Panc1 (cell line): ENCODE data around the gene CDK10.

DNA sequence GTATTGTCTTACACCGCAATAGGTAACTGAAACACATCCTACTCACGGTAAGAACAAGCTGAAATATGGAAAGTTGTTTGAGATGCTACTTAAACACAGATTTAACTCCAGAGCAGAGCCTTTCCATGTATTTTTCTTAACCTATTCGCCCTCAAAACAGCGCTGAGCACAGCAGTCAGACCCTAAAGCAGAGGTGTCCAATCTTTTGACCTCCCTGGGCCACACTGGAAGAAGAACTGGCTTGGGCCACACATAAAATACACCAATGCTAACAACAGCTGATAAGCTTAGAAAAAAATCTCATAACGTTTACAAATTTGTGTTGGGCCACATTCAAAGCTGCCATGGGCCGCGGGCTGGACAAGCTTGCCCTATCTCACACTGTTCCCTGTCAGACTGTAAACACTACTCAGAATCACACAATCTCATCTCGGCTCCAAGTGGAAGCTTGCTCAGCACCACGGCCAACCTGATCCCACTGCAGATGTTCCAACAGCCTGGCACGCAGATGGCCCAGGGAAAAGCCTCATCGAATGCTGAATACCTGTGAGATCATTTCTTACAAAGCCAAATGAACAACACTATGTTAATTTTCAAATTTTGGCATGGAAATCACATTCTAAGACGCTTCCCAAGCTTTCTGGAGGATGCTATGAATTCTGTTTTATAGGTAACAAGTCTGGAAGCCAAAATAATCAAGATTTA lies 125.8 kb downstream of the ANKRD11 start:
- RRBS, 2 experiments: no CpG with 5 or more reads among the region's 12 CpGs

DNA sequence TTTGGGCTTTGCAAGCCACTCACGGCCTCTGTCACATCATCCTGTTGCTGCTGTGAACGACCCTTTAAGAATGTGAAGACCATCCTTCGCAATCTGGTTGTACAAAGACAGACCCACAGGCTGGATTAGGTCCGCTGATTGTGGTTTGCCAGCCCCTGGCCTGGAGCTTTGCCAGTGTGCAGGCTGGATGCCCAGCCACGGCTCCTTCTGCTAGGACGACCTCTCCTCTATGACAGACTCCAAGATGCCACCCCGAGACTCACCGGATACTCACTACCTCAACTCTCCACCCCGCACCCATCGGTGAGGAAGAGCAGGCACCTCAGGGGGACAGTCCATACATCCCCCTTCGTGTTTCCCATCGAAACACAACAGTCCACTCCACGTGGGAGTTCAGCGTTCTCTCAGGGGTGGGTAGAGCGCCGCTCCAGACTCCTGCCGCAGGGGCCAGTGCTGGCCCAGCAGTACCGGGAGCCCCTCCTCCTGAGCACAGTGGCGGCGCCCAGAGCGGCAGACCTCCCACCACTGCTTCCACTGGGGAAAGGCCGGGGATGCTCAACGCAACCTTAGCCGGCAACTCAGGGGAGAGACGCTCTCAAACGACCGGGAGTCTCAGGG lies 123.4 kb downstream of the ANKRD11 start:
- RRBS, 2 experiments: 85 to 90% methylated on average over 4 of the region's 27 CpGs

GRCh38 chr16:89371632-89372127 lies 118.7 kb downstream of the ANKRD11 start:
- RRBS, 2 experiments: 93 to 94% methylated on average over 3 to 7 of the region's 15 CpGs

GRCh38 chr16:89379523-89380009 lies 110.8 kb downstream of the ANKRD11 start:
- RRBS, 2 experiments: no CpG with 5 or more reads among the region's 11 CpGs

DNA sequence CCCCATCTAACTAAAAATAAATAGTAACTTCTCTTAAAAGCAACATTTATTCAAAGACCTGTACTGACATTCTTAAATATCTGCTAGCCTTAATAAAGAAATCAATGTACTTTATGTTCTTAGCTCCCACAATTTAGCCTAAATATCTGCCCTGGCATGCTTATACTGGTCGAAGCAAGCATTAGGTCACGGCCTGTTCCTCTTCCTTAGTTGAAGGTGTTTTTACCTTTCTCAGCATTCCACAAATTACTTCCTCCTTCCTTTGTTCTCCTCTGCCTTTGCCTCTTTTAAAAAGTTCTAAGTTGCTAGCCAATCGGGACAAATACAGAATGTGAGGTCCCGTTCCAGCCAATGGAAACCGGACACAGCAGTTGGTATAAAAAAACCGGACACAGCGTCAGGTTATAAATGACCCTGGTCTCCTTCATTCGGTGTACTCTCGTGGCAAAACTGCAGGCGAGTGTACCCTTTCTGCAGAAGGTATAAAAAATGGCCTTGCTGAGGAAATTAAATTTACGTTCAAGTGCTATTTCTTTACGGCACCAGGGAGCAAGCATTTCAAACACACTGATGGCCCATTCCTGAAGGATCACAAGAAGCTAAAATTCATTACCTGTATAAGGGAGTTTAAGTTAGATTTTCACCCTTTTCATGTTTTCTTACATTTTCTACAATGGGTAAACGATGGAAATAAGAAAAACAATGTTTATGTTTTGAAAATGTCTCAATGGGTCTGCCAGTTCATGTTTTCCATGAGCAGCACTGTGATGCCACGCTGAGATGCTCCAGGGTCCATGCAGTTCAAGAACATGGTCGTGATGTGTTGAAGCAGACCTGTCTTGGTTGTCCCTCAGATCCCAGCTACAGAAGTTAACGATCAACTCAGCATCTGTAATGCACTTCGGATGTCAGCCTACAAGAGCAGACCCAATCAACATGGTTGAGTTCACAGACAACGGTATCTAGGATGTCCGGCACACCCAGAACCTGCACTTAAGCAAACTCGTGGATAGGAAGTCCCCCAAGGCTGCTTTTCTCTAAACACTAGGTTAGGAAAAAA lies 98.3 kb downstream of the ANKRD11 start:
- RRBS, 2 experiments: no CpG with 5 or more reads among the region's 20 CpGs

GRCh38 chr16:89398851-89399375 lies 91.4 kb downstream of the ANKRD11 start:
- RRBS, 2 experiments: no CpG with 5 or more reads among the region's 9 CpGs

DNA sequence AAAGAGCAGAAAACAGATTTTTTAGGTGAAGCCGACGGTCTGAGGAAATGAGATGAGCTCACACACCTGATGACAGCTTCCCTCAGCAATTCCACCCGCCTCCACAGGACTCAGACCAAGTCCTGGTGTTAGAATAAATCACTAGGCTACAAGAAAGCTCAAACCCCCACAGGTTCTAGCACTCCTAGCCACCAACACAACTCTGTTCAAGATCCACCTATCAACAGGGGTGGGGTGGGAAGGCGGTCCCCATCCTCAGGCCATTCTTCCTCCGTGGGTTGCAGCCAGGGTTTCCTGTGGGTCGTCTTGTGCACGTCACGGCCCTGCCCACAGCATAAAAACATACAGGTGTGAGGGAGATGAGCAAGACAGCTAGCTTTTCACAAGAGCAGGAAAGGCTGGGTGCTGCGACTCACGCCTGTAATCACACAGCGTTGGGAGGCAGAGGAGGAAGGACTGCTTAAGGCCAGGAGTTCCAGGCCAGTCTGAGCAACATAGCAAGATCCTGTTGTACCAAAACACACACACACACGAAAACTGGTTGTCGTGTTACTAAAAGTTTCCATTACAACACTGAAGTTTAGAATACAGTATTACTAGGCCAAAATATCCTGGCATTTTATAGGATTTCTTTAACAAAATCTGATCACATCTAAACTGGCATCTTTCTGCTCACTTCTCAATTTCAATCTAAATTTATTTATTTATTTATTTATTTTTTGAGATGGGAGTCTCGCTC lies 81.1 kb downstream of the ANKRD11 start:
- RRBS, 2 experiments: no CpG with 5 or more reads among the region's 14 CpGs

DNA sequence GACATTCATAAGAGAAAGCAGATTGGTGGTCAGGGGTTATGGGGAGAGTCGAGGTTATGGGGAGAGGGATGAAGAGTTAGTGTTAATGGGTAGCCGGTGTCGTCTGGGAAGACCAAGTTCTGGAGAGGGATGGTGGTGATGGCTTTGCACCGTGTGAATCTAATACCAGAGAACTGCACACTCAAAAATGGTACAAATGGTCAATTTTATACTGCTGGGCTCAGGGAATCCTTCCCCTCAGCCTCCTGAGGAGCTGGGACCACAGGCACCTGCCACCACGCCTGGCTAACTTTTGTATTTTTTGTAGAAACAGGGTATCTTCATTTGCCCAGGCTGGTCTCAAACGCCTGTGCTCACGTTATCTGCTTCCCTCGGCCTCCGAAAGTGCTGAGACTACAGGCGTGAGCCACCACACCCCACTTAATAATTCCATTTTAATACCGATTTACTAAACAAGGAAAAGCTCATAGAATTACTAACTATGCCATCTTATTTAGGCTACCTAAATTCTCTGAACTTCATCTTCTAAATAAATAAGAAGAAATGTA lies 29.1 kb downstream of the ANKRD11 start:
- RRBS, 2 experiments: no CpG with 5 or more reads among the region's 11 CpGs

DNA sequence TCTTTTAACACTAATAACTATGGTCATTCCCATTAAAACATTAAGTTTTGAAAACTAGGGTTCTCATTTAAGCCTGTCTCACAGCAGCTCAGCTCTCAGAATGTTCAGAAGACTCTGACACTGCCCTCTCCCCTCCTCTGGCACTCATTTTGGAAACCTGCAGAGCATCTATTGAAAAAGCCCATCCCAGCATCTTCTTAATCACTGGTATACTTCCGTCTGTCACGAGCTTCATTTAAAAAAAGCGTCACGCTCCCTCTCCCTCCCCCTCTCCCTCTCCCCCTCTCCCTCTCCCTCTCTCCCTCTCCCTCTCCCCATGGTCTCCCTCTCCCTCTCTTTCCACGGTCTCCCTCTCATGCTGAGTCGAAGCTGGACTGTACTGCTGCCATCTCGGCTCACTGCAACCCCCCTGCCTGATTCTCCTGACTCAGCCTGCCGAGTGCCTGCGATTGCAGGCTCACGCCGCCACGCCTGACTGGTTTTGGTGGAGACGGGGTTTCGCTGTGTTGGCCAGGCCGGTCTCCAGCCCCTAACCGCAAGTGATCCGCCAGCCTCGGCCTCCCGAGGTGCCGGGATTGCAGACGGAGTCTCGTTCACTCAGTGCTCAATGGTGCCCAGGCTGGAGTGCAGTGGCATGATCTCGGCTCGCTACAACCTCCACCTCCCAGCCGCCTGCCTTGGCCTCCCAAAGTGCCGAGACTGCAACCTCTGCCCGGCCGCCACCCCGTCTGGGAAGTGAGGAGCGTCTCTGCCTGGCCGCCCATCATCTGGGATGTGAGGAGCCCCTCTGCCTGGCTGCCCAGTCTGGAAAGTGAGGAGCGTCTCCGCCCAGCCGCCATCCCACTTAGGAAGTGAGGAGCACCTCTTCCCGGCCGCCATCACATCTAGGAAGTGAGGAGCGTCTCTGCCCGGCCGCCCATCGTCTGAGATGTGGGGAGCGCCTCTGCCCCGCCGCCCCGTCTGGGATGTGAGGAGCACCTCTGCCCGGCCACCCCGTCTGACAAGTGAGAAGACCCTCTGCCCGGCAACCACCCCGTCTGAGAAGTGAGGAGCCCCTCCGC lies 28.3 kb downstream of the ANKRD11 start:
- RRBS, 2 experiments: no CpG with 5 or more reads among the region's 49 CpGs

GRCh38 chr16:89474405-89475160 lies 15.8 kb downstream of the ANKRD11 start:
- RRBS, 2 experiments: 56 to 88% methylated on average over 1 of the region's 6 CpGs

DNA sequence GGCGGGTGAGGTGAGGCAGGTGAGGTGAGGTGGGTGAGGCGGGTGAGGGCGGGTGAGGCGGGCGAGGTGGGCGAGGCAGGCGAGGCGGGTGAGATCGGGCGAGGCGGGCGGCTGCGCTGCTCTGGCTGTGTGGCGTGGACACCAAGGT lies 24.0 kb upstream of the RPL13 start:
- RRBS, 2 experiments: no CpG with 5 or more reads among the region's 14 CpGs

DNA sequence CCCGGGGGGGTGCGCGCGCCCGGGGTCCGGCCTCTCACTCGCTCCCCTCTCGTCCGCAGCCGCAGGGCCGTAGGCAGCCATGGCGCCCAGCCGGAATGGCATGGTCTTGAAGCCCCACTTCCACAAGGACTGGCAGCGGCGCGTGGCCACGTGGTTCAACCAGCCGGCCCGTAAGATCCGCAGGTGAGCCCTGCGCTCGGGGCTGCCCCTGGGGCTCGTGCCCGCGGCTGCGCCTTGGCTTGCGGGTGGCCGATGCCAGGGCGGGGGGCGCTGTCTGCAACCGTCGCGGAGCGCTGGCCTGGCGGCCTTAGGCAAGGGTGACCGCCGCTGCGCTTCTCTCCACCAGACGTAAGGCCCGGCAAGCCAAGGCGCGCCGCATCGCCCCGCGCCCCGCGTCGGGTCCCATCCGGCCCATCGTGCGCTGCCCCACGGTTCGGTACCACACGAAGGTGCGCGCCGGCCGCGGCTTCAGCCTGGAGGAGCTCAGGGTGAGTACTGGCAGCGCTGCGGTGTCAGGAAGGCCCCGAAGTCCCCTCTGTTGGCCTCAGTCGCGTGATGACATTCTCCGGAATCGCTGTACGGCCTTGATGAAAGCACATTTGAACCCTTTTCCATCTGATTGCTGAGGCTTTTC lies 516 bp downstream of the RPL13 start:
- RRBS, 2 experiments: under 1 to 4% methylated on average over 8 to 14 of the region's 68 CpGs

DNA sequence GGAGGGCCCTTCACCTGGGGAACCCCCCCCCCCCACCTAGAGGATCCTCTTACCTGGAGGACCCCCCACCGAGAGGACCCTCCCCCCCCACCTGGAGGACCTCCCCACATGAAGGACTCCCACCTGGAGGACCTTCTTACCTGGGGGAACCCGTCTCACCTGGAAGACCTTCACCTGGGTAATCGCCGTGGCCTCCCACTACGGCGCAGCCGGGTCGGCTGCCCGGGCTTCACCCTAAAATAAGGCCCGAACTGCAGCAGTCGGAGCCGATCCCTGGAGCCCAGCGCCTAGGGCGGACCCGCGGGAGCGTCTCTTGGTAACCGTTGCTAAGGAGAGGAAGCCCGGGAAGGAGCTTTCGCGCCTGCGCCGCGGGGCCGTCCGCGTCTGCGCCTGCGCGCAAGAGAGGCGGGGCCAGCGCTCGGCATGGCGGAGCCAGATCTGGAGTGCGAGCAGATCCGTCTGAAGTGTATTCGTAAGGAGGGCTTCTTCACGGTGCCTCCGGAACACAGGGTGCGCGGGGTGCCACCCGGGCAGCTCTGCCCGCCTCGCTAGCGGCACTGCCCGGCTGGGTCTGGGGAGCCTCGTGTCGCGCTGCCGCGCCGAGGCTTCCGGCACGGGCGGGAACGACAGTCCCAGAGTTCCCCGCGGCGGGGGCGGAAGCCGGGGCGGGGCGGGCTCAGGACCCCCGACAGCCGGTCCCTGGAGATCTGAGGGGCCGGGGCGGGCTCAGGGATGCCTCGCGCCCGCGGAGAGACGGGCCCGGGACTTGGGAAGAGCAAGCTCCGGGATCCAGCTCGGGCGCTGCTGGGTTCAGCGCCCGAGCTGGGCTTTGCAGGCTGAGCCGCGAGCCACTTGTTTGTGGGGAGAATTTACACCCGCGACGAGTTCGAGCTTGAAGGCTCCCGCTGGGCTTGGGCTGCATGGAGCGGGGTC lies at the start of gene CDK10:
CDK10 (plus strand) TSS at position 402 of the 933 bp plus-strand sequence.
- RRBS, 2 experiments: under 1 to 8% methylated on average over 28 to 31 of the region's 86 CpGs

DNA sequence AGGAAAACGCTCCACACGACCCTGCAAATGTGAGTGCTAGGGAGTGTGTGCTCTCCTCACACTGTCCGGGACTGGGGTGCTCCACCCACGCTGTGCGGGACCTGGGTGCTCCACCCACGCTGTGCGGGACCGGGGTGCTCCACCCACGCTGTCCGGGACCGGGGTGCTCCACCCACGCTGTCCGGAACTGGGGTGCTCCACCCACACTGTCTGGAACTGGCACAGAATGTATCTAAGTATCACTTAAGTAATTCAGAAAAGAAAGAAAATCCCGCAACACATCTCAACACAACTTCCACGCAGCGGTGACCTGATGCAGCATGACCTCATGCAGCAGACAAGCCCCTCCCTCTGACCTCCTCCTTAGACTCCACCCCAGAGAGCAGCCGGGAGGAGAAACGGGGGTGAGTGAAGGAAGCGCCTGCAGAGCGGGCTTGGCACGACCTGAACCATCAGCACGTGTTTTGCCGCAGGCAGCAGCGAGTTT lies 38.5 kb downstream of the ZNF276 start:
- RRBS, 2 experiments: 95% methylated on average over 6 of the region's 24 CpGs

GRCh38 chr16:89764513-89765437 lies 43.4 kb downstream of the ZNF276 start:
- RRBS, 2 experiments: no CpG with 5 or more reads among the region's 30 CpGs

GRCh38 chr16:89815726-89816240 lies 664 bp downstream of the FANCA start:
- RRBS, 2 experiments: 1 to 5% methylated on average over 26 of the region's 44 CpGs

- RRBS, 2 experiments: no CpG with 5 or more reads among the region's 31 CpGs
Observed at GRCh38 chr16:89837459-89838279, 9.4 kb downstream of the SPIRE2 start.

- RRBS, 2 experiments: no CpG with 5 or more reads among the region's 18 CpGs
Observed at GRCh38 chr16:89853242-89853752, 20.1 kb upstream of the TCF25 start.

DNA sequence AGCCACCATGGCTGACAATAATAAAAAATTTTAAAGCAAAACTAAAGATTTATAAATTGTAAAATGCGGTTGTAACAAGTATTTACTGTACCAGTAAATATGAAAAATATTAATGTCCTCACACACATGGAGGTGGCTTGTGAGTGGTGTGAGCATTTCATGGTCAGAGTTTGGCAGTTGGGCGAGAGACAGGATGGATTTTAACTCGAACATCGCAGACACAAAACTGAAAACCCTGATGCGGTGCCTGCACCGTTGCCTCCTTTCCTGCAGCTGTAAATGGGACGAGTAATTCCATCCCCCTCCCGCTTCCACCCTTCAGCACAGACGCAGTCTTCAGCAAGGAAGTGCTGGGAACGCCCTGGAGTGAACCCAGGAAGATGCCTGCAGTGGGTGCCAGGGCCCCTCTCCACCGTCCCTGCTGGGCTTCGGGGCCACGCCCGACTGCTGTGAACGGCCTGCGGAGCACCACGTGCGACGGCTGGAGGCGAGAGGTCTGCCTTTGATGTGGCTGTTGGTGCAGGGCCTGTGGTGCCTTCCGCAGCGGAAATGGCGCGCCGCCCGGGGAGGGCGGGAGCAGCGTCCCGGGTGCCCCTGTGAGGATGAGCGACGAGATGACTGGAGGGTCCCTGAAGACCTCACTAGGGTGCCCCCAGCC lies 979 bp upstream of the MC1R start:
- RRBS, 2 experiments: under 1 to 6% methylated on average over 3 of the region's 31 CpGs

GRCh38 chr16:89921033-89921442 lies 2.1 kb upstream of the TUBB3 start:
- RRBS, 2 experiments: no CpG with 5 or more reads among the region's 11 CpGs